CD14-positive monocyte (primary cell): Measurements from ENCODE around the gene GRIN2C.

- CAGE, long polyA plus RNA = no peak
Observed at GRCh38 chr17:74427033-74427410, 4.9 kb upstream of the GPRC5C start.

- CAGE, long polyA plus RNA = no peak
Observed at GRCh38 chr17:74512376-74513278, 18.6 kb downstream of the CD300LB start.

GRCh38 chr17:74718987-74719186, 6.2 kb upstream of the CD300LF start:
- CAGE, long polyA plus RNA = no peak

GRCh38 chr17:74737418-74738758, 832 bp downstream of the RAB37 start:
- CAGE, long polyA plus RNA = no peak

DNA sequence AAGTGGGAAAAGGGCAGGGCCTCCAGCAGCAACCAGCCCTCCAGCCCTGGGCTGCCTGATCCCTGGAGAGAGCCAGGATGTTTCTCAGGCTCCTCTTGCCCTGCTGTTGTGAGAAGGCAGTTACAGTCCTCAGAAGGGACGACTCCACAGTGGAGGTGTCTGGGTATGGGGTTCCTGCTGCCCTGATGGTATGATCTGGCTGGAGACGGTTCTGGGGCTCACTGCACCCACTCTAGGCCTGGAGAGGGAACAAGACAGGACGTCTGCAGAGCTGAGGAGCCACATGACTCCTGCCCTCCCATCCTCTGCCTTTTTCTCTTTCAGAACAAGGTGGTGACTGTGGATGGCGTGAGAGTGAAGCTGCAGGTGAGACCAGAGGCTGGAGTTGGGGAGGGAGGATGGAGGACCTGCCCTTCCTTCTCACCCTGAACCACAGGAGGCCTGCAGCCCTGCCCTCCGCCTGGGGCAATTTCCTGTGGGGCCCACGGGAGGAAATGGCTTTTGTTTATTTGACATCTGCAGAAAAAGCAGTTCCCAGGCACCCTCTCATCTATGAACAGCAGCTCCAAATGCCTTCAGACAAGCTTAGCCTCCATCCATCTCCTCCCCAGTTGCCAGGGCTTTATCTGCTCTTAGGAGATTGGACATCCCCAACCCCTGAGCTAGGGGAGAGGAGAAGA, 5.0 kb downstream of the RAB37 start:
- CAGE, long polyA plus RNA = no peak

- CAGE, long polyA plus RNA = no peak
Observed at GRCh38 chr17:74763829-74764551, 12.2 kb downstream of the NAT9 start.

DNA sequence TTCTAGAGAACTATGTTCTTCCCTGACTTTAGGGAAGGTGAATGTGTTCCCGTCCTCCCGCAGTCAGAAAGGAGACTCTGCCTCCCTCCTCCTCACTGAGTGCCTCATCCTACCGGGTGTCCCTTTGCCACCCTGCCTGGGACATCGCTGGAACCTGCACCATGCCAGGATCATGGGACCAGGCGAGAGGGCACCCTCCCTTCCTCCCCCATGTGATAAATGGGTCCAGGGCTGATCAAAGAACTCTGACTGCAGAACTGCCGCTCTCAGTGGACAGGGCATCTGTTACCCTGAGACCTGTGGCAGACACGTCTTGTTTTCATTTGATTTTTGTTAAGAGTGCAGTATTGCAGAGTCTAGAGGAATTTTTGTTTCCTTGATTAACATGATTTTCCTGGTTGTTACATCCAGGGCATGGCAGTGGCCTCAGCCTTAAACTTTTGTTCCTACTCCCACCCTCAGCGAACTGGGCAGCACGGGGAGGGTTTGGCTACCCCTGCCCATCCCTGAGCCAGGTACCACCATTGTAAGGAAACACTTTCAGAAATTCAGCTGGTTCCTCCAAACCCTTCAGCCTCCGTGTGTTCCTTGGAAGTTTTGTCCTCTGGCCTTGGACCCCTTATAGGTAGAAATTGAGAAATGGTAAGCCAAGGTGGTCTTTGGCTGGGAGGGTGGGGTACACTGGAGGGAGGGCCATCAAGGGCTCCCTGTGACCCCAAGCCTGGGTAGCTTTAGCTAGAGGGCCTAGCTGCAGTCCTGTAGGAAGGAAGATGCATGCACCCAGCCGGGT, 7.2 kb downstream of the NAT9 start:
- CAGE, long polyA plus RNA = start-site peak on the minus strand centred at position 200 of the sequence, 516 bp wide, 123 and 199 reads in 2 replicates

GRCh38 chr17:74805501-74805952, 29.2 kb downstream of the TMEM104 start:
- CAGE, long polyA plus RNA = no peak

GRCh38 chr17:74859775-74859984, at the start of gene GRIN2C:
GRIN2C (minus strand) TSS chr17:74859885.
- CAGE, long polyA plus RNA = no peak

DNA sequence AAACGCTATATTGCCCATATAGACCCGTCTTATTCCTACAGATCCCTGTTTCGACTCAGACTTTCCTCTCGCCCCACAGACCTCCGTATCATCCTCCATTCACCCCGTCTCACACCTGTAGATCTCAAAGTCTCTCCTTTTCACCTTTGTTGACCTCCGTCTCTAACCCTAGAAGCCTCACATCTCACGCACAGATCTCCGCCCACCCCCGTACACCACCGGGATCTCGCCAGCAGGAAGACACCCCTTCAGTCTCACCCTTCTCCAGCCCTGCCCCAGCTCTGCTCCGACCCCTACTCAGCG, 332 bp downstream of the FDXR start:
- CAGE, long polyA plus RNA = no peak

DNA sequence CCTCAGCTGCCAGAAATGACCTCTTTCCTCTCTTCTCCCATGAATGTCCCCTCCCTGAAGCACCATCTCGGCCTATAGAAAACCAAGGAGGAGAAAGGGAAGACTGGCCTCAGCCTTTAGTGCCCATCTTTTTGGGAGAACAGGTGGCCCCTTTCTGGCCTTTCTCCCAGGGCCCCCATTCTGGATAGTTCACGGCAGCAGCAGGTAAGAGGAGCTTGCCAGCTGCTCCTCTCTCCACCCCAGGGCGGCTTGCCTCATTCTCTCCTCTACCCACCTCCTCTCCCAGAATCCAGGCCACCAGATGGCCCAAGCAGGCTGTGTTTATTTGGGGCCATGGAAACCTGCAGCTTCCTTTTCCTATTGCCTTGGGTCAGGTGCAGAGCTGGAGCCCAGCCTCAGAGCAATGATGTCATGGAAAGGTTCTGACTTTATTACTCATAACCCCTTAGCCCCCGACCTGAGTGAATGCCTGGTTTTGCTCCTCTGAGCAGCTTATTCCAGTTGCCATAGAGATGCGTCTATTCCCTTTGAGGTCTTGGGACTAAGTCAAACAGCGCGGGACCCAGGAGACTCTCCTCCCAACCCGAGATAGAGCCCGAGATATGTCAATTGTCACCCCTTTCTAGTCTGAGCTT, 1.5 kb upstream of the MRPL58 start:
- CAGE, long polyA plus RNA = no peak

- CAGE, long polyA plus RNA = no peak
Observed at GRCh38 chr17:75135042-75135768, 3.7 kb upstream of the NT5C start.

- CAGE, long polyA plus RNA = no peak
Observed at GRCh38 chr17:75163488-75164139, 9.3 kb upstream of the JPT1 start.

- CAGE, long polyA plus RNA = no peak
Observed at GRCh38 chr17:75254061-75254790, 7.2 kb downstream of the GGA3 start.

DNA sequence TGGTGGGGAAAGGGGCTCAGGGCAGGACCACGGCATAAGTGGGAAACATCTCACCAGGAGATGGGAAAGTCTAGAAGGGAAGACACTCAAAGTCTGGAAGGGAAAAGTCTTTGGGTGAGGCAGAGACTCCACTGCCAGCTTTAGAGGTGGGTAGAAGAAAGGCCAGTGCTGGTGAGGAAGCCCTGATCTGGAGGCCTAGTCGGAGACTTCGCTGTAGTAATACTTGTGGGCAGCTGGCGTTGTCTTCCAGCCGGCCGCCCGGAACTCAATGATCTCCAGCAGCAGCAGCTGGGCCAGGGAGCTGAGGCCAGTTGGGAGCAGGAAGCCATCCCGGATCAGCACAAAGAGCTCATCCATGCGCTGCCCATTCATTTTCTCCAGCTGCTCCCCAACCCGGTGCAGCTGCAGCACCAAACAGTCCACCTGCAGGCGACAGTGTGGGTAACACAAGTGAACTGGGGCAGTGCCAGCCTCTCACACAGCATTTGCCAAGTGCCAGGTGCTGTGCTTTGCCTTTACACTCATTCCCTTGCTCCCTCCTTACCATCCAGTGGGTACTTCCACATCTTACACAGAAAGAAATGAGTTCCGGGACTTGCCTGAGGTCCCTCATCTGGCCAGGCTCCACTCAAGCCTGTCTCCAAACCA, 4.4 kb downstream of the MIF4GD start:
- CAGE, long polyA plus RNA = no peak

GRCh38 chr17:75337003-75337516, 47.8 kb upstream of the SLC25A19 start:
- CAGE, long polyA plus RNA = no peak

DNA sequence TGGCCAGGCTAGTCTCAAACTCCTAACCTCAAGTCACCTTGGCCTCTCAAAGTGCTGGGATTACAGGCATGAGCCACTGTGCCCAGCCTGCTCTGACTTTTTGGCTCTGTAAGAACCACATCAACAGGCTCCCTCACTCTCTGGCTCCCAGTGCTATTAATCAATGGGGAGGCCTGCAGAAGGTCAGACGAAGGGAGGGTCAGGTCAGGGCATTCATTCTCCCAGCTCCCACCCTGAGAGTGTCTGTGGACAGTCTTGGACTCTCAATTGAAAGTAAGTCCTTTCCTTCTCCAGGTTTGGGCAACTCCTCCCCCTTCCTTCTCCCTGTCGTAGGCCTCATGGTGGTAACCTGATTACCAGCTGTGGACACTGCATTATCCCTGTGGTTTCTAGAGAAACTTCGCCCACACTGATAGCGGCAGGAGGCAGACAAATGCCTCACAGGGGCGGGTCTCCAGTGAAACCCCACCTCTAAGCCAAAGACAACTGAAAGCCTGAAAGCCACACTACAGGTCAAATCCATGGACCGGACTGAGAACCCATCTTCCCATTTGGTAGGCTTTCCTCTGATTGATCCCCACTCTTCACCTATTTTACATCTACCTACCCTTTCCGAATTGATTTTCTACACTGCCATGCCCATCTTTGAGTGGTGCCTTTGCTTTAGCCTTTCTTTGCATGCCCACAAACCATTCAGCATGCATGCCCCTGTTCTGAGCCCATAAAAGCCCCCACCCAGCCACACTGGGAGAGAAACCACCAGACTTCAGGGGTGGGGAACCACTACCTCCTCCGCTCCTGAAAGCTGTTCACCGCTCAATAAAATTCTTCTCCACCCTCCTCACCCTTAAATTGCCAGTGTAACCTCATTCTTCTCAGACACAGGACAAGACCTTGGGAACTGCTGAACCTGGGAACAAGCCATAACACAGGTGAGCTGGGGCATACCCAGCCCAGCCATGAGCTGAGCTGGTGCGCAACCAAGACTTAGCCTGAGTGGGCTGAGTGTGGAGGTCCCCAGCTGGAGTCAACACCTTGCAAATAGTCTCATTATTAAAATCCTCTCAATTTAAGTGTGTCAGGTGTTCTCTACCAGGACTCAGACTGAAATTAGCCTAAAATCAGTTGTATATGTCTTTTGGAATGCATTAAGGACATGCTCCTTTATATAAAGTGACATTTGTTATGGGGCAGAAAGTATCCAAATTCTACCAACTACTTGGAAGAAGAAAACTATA, 58.0 kb upstream of the SLC25A19 start:
- CAGE, long polyA plus RNA = no peak

DNA sequence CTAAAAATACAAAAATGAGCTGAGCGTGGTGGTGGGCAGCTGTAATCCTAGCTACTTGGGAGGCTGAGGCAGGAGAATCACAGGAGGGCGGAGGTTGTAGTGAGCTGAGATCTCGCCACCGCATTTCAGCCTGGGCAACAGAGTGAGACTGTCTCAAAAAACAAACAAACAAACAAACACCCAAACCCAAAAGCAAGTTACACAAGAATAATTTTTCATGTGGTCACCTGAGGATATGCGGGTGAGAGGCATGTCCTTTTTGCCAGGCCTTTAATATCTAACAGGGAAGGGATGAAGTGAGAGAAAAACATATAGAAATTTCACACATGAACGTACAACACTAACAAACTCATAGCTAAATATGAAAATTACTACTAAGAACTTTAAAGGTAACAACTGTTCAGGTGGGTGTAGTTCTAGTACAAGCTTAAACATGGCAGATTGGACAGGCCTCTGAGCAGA, 27.2 kb downstream of the GRB2 start:
- CAGE, long polyA plus RNA = no peak

DNA sequence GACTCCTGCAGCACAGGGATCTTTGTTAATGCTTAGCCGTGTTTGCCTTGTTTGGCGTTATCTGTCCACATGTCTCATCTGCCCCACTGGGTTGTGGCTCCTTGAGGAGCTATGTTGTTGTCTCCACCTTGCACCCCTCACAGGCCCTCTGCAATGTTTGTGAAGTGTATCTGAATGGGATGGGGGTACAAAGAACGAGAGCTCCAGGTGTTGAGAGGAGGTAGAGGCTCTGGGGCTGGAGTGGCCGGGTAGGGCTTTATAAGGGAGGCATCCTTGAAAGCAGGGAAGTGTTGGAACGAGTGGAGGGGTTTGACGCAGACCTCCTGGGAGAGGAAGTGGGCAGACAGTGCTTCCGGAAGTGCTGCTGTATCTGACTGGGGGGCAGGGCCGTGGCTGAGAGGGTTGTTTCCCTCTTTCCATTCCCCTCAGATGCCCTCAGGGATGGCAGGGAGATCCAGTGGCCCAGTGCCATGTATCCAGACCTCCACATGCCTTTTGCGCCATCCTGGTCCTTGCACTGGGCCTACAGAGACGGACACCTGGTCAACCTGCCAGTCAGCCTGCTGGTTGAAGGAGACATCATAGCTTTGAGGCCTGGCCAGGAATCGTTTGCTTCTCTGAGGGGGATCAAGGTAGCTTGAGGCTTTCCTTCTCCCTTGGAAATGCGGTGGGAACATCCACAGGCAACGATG, 27.7 kb downstream of the CASKIN2 start:
- CAGE, long polyA plus RNA = no peak

DNA sequence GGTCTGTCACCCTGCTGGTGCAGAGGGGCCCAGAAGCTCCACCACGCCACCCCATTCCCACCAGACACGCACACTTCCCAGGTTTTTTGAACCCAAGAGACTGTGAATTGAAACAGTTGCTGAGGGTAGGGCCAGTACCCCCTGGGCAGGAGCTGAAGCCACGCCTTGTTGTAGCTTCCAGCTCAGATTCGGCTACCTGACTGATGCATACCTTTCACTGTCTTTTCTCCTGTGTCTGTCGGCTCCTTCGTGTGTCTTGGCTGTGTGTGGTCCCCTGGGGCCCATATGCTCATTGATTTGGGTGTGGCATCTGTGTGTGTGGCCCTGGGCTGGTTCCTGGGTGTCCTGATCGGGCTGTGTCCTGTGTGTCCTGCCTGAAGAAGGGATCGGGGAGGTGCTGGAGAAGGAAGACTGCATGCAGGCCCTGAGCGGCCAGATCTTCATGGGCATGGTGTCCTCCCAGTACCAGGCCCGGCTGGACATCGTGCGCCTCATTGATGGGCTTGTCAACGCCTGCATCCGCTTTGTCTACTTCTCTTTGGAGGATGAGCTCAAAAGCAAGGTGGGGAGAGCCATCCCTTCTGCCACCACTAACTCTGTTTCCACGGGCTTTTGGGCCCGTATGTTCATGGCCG, 21.0 kb downstream of the CASKIN2 start:
- CAGE, long polyA plus RNA = no peak